LHCN-M2 (cell line): ENCODE measurements around the gene IFIT3.

- RAMPAGE, long total RNA: no peak
Measured at GRCh38 chr10:88968220-88968856, 15.8 kb upstream of the ACTA2 start.

GRCh38 chr10:88993830-88994338, 3.3 kb downstream of the FAS start:
- RAMPAGE, long total RNA: no peak

GRCh38 chr10:88999375-89000226, 9.0 kb downstream of the FAS start:
- RAMPAGE, long total RNA: no peak

GRCh38 chr10:89152919-89153442, 54.1 kb downstream of the CH25H start:
- RAMPAGE, long total RNA: no peak

- RAMPAGE, long total RNA: no peak
Measured at GRCh38 chr10:89207680-89208853, 950 bp upstream of the CH25H start.

DNA sequence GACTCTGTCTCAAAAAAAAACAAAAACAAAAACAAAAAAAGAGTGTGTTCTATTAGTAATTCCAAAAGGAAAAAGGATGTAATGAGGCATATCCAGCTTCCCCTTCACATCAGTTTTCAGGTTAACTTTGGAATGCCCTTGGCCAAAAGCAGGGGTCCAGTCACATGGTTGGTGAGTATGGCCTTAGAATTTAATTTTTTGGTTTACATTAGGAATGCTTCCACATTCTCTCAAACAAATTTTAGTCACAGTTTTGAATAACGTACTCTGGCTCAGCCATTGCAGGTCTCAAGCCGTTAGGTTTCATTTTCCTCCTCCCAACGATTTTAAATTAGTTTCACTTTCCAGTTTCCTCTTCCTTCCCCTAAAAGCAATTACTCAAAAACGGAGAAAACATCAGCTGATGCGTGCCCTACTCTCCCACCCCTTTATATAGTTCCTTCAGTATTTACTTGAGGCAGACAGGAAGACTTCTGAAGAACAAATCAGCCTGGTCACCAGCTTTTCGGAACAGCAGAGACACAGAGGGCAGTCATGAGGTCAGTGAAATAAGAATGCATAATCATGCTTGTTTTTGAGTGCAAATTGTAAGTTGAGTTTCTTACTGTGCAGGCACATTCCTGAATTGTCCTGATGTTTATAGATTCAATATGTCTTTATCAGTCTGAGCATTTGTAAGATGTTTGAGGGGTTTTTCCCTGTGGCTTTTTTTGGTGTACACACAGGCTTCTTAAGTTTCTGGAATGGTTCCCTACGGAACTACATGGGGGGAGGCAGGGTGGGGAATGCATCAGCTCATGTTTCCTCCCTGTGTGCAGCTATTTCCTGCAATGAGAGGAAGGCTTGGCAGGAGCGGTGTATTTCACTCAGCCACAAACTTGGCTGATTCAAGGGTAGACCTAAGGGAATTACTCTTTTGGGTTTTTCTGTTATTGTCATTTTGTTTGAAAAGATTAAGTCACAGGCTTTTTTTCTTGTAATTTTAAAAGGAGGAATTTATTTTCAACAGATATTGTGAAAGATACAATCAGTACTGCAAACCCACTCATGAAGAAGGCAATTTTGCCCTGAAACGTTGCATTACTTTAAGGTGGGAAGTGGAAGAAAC, at the start of gene IFIT3:
IFIT3 (plus strand) TSS at position 458 of the 1,108 bp plus-strand sequence.
- RAMPAGE, long total RNA: start-site peak on the plus strand centred at position 451 of the sequence, 14 bp wide, 13 reads

GRCh38 chr10:89373299-89373794, 4.5 kb upstream of the IFIT1B start:
- RAMPAGE, long total RNA: no peak

DNA sequence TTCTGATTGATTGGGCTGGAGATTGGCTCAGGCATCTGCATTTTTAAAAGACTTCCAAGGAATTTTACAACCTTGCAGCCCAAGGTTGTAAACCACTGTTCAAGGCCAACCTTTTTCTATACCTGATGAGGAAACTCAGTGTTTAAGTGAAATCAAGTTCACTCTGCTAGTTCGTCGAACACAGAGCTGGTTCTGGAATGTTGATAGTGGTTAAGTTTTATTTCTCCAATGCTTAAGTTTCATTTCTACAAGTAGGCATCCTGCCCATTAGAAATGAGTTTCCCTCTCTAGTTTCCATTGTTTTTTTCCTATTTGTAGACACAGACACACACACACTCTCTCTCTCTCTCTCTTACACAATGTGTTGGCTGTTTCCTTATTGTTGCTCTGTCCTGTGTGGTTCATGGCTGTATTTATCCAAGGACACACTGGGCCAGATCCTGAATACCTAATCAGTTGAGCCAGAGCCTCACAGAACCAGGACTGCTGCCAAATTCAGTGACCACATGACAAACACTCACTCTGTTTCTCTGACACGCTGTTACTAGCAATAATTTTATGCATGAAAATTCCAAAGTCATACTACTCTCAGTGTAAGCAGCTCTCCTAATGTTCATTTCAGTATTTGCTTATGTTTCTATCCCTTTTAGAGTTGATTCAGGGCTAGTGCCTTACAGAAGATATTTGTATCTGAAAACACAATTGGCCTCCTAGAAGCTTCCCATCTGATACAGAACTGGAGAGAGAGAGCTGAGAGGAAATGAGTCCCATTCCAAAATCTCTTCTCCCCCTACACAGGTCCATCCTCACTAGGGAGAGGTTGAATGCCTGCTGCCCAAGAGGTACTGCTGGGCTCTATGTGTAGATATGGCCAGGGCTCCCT, 3.6 kb upstream of the IFIT1B start:
- RAMPAGE, long total RNA: no peak

DNA sequence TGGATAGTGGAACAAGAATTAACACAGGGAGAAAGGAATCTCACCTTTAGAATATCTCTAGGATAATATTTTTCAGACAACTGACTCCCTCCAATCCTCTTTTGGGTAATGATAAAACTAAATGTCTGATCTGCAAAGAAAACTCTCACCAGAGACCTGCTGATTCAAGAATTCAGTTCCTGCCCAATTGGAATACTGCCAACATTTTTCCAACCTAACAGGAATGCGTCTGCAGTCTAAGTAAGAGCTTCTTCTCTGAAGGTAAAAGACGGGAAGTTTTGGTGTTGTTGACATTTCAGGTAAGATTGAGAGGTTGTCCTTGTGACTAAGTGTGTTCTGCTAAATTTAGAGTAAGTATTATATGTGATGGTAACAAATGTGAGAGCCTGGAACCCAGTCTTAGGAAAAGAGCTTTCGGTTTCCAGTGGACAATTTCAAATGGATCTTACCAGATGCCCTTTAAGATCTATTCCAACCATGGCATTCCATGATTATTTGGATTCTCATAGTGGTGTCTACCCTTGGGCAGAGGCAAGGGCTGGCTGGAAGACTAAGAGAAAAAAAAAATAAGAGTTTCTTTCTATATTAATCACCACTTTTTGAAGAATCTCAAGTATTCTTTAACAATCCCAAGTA, 17.7 kb downstream of the IFIT5 start:
- RAMPAGE, long total RNA: no peak

- RAMPAGE, long total RNA: no peak
Measured at GRCh38 chr10:89556461-89556817, 21.0 kb upstream of the SLC16A12 start.

DNA sequence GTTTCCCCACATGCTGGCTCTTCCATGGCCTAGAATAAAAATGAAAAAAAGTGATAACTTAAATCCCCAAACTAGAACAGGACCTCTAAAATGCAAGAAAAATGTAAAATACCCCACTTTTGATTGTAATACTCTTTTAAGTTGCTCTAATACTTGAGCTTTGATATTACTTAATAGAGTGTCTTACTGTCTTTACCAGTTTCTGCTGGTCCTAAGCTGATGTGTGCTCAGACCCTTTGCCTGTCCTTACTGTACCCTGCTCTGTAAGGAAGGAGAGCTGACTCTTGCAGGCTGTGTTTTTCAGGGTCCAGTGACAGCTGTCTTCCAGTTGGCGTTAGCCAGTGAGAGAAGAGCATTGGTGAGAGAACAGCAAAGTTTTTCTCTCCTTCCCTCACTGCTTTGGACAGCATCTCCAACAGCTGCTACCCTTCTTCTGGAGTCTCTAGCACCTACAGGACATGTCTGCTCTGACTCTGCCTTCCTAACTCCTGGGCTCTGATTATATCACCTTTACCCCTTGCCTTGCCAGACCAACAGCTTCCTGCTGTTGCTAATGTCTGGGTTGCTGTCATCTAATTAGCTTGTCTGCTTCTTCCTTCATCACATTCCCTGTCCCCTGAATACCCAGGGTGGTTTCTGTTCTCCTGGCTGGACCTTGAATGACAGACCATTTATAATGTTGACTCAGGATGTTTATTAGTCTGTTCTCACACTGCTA, 23.3 kb upstream of the PANK1 start:
- RAMPAGE, long total RNA: no peak

DNA sequence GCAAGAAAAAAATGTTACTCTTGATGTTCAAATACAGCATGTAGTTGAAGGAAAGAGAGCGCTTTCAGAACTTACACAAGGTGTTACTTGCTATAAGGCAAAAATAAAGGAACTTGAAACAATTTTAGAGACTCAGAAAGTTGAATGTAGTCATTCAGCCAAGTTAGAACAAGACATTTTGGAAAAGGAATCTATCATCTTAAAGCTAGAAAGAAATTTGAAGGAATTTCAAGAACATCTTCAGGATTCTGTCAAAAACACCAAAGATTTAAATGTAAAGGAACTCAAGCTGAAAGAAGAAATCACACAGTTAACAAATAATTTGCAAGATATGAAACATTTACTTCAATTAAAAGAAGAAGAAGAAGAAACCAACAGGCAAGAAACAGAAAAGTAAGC, 36.8 kb downstream of the KIF20B start:
- RAMPAGE, long total RNA: no peak

- RAMPAGE, long total RNA: no peak
Measured at GRCh38 chr10:89836668-89837323, 135.4 kb downstream of the KIF20B start.

GRCh38 chr10:90965600-90966212, 44.8 kb upstream of the ANKRD1 start:
- RAMPAGE, long total RNA: no peak

GRCh38 chr10:91223664-91223998, 3.2 kb downstream of the PCGF5 start:
- RAMPAGE, long total RNA: no peak

GRCh38 chr10:91243502-91244370, 23.3 kb downstream of the PCGF5 start:
- RAMPAGE, long total RNA: no peak

- RAMPAGE, long total RNA: no peak
Measured at GRCh38 chr10:91341016-91341457, 69.1 kb upstream of the HECTD2 start.

DNA sequence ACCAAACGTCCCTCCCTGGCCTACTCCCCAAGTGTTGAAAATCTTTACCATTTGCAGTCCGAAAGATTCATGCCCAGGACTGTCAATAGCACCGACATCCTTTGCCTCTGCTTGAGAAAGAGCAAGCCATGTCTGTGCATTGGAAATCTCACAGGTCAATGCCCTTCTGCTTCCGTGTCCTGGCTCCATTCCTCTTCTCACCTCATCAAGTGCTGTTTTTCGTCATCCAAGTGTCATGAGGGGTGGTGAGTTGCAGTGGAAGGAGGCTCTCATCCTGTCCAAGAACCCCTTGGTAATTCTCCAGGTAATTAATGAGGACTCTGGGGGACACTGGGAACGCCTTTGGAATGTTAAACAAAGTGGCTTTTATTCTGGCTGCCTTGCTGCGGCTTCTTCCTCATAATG, 57.9 kb downstream of the PPP1R3C start:
- RAMPAGE, long total RNA: no peak

DNA sequence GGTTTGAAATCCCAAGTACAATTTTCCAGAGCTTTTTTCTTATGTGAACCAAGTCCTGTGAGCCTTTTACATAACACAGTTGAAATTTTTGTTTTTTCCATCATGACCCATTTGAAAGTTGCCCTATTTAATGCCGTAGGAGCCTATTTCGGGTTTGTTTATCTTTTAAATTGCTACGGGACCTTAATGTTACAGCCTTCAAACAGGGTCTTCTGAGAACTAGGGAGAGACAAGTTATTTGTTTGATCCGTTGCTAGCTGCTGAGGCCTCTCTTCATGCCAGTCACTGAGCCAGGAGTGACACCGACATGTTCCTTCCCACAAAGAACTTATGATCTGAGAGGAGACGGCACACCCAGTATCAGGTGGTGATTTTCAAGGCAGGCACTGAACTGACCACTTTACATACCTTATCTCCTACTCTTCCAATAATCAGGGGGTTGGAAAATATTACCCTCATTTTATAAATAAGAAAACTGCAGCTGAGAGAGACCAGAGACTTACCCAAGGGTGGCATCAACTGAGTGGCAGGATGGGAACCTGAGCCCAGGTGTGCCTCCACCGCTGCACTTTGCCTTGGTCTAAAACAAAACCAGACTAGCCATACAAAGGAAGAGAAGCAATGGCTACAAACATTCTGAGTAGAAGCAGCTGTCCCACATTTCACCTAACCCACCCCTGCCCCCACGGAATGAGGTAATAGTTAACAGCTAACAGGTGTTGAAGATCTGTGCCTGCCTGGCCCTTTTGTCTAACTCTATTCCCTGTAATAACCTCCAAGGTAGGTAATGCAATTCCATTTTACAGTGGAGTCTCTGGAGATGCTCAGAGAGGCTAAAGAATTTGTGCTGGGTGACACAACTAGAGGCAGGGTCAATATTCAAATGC, 40.5 kb downstream of the PPP1R3C start:
- RAMPAGE, long total RNA: no peak

DNA sequence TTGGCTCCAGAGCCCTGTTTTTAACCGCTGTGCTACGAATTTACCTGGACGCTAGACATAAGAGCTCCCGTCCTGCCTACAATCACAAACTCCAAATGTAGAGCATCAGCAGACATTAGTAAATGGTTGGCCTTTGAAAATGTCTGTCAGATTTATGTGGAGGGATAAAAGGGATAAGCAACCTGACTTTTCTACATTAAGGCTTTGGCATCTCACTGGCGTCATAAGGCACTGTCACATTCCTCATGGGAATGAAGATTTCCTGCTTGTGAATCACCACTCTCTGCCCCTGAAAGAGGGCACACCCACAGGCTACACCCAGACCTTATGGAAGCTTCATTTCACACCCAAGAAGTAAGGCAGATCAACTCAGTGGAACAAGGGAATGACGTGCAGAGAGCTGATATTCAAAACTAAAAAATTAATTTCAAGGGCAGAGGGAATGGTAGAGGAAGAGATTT, 34.3 kb downstream of the PPP1R3C start:
- RAMPAGE, long total RNA: no peak